Cerebellum (tissue), 5 donors: Measurements from ENCODE around the gene SLC19A1.

GRCh38 chr21:45430859-45431462 is 26.0 kb downstream of the COL18A1 start:
- PRO-cap, 3 experiments = no peak in any of the 3 experiments
- RAMPAGE, long total RNA = no peak

DNA sequence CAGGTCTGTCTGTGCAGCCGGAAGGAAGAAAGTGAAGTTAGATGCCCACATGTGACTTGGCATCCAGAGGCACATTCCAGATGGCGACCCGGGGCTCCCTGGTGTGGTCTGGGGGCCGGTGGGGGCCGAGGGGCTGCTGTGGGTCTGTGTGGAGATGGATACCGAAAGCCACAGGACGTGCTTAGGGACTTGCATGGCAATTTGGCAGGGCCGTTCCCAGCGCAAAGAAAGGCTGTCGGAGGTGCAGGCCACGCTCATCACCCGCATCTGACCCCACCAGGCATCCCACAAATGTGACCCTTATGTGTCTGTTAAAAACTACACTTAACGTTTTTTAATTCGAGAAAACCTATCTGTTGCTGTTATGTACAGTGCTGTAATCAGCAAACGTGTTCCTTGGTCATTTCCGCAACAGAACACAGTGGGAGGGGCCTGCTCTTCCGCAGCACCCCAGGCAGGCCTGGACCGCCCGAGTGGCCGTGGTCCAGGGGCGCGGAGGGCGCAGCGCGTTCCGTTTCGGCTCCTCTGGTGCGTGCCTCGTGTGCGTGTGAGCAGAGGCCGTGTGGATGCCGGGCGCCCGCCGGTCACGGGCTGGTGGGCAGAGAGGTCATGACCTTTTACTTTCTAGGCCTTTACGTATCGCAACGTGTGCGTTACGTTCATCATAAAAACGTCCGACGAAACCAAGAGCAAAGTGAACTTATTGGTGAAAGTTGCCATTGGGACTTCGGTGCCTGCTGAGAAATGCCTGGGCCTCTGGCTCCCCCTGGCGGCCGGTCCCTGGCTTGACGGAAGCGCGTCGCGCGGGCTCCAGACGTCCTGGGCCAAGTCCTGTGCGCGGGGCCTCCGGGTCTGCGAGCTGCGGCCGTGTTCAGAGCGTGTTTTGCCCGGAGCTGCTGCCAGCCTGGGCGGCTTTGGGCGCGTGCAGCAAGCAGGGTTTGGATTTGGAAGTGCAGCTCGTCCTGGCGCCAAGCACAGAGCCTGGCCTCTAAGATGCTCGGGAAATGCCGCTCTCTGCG is 34.1 kb downstream of the COL18A1 start:
- PRO-cap, 3 experiments = peak in 2 of 3 experiments; most common plus-strand start position 480 of the sequence (in 2)
- RAMPAGE, long total RNA = no peak

- PRO-cap, 3 experiments = no peak in any of the 3 experiments
- RAMPAGE, long total RNA = no peak
Measured at GRCh38 chr21:45477961-45478931, 64.0 kb downstream of the SLC19A1 start.

GRCh38 chr21:45533476-45533757 is 8.8 kb downstream of the SLC19A1 start:
- PRO-cap, 3 experiments = no peak in any of the 3 experiments
- RAMPAGE, long total RNA = no peak

DNA sequence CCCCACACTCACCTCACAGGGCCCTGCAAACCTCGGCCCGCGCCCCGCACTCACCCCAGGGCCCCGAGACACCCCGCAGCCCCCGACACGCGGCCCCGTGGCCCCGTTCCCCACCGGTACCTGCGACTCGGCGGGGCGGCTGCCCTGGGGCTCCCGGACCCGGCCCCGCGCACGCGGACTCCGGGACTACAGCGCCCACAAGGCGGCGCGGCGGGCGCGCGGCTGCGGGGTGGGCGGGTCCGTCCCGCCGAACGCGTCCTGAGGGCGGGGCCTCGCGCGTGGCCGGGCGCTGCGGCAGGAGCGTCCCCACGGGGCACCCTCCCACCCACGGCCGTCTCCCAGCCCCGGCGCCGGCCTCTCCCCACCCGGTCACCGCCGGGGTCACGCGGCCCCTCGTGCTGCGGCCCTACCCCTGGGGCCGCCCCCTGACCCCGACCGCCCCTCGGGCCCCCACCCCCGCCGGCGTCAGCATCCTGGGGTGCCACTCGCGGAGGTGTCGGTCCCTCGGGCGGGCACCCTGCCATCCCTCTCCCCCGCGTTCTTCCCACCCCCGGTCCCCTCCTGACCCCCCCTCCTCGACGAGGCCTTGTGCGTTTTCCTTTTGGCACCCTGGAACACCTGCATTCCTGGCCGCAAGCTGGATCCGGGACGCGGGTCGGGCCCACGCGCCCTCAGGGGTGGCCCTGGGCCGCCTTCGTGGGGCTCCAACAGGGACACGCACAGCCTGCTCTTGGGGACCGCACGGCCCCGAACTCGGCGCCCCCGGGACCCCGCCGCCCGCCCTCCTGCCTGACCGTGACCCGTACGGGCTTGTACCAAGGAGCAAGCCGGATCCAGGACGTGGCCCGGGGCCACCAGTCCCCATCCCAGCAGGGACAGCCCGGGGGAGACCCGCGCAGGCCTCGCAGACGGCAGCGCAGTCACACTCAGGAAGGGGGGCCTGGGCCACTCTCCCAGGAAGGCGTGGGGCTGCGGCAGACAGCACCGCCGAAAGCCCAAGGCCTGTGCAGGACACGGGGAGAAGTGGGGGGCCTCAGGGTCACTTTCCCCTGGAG is at the start of gene SLC19A1:
TSS of gene SLC19A1 (minus strand) at position 193 of the 1,055 bp plus-strand sequence.
- PRO-cap, 3 experiments = peak in 3 of 3 experiments; most common plus-strand start position 256 of the sequence (in 2); most common minus-strand start position 182 of the sequence (in 3)
- RAMPAGE, long total RNA = no peak

GRCh38 chr21:45590080-45591413 is 48.3 kb upstream of the SLC19A1 start:
- PRO-cap, 3 experiments = peak in 2 of 3 experiments; most common plus-strand start chr21:45590751 (in 1); most common minus-strand start chr21:45590578 (in 2)
- RAMPAGE, long total RNA = no peak

DNA sequence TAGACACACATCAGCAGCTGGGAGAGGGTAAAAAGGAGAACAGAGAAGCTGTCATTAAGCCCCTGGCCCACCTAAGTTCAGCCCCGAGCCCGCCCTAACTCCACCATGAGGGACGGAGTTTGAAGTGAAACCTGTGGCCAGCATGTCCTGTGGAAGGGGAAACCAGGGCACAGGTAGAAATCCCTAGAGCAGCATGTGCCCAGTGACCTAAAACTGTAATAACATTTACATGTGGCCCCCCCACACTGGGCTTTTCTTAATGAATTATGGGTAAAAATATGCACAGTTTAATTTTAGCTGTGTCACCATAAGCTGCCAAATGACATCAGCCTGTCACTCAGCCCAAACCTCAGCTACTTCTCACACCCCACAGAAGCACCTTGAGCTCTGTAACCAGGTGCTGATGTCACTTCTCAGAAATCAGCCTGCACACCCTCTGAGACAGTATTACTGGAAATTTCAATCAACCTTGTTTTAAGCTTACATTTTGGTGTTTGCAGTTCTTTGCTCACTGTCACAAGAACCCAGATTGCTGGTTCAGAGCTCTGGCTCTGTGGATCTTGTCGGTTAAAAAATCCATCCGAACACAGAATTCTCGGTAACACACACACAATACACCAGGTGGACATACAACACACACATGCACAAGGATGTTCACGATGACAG is 50.0 kb upstream of the SLC19A1 start:
- PRO-cap, 3 experiments = no peak in any of the 3 experiments
- RAMPAGE, long total RNA = no peak

DNA sequence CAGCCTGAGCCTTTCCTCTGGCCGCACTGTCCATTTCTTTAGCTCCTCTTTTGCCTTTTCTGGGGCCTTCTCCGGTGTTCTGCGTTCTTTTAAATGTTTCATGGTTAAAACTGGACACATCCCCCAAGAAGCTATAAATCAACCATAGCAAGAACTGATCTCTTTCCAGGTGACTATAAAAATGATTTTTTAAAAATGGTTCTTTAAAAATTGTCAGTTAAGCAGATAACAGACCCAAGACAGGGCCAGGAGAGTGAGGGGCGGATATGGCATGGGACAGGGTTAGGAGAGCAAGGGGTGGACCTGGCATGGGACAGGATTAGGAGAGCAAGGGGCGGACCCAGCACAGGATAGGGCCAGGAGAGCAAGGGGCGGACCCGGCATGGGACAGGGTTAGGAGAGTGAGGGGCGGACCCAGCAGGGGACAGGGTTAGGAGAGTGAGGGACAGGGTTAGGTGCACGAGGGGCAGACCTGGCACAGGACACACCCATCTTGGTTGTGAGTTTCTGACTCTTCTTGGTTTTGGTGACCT is 159.2 kb upstream of the COL6A1 start:
- PRO-cap, 3 experiments = no peak in any of the 3 experiments
- RAMPAGE, long total RNA = no peak

GRCh38 chr21:45973542-45974680 is 7.7 kb upstream of the COL6A1 start:
- PRO-cap, 3 experiments = peak in 1 of 3 experiments; most common plus-strand start chr21:45973863 (in 1); most common minus-strand start chr21:45973722 (in 1)
- RAMPAGE, long total RNA = no peak

- PRO-cap, 3 experiments = peak in 1 of 3 experiments; most common plus-strand start chr21:45982301 (in 1); most common minus-strand start chr21:45982985 (in 1)
- RAMPAGE, long total RNA = no peak
Measured at GRCh38 chr21:45982006-45983192, 829 bp downstream of the COL6A1 start.

DNA sequence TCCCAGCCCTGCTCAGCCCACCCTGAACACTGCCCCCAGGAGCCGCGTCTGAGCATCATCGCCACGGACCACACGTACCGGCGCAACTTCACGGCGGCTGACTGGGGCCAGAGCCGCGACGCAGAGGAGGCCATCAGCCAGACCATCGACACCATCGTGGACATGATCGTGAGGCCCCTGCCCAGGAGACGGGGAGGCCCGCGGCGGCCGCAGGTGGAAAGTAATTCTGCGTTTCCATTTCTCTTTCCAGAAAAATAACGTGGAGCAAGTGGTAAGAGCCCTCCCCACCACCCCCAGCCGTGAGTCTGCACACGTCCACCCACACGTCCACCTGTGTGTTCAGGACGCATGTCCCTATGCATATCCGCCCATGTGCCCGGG is 5.3 kb downstream of the COL6A1 start:
- PRO-cap, 3 experiments = no peak in any of the 3 experiments
- RAMPAGE, long total RNA = no peak

GRCh38 chr21:46036133-46037062 is 54.8 kb downstream of the COL6A1 start:
- PRO-cap, 3 experiments = no peak in any of the 3 experiments
- RAMPAGE, long total RNA = no peak

DNA sequence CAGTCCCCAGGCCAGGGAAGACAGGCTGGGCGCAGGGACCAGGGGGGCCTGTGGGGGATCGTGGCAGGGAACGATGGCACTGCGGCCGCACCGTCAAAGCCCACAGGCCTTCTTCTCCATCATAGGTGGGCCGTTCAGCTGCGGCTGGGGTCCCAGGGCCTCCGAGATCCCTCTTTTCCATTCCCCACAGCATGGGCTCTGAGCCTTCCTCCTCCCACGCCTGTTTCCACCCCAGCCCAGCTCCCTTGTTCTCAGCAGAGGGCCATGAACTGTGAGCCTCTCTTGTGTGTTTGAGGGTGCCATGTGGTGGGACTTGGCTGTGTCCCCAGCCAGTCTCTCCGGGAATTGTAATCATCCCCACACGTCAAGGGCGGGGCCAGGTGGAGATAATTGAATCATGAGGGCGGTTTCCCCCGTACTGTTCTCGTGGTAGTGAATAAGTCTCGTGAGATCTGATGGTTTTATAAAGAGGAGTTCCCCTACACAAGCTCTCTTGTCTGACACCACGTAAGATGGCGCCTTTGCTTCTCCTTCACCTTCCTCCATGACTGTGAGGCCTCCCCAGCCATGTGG is 57.3 kb upstream of the COL6A2 start:
- PRO-cap, 3 experiments = no peak in any of the 3 experiments
- RAMPAGE, long total RNA = no peak

DNA sequence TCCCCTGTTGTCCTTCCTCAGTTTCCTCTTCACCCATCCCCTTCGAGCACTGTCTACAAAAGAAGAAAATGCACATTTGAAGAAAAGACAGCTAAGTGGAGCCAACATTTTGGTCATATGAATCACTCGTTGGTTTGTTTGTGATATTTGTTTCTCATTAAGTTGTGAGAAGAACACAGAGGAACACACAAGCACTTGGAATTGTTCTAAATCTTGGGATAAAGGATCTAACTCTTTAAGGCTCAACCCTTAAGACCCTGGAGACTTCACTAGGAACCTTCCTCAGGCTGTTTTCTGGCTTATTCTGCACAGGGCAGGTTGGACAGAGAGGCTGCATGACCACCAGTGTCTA is 35.4 kb upstream of the COL6A2 start:
- PRO-cap, 3 experiments = no peak in any of the 3 experiments
- RAMPAGE, long total RNA = no peak

DNA sequence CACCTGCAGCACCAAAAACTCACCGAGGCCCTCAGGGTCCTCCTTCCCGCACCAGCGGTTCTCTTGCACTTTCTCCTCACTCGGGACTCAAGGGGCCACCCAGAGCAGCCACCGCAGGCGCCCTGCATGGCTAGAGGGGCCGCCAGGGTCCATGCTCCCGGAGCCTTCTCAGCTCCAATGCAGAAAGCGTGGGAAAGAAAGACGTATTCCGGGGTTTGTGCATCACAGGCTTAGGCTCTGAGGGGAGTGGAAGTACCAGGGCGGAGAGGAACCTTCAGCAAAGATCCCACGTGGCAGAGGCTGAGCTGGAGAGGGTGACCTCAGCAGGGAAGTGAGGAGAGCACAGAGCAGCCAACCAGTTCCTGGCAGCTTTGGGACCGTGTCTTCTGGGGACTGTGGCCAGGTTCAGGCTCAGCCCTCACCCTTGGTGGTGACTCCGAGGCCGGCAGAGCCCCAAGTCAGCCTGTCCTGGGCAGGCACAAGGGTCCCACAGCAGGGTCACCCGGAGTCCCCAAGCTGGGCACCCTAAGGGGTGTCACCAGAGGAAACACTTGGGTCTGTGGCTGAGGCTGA is 19.4 kb upstream of the COL6A2 start:
- PRO-cap, 3 experiments = no peak in any of the 3 experiments
- RAMPAGE, long total RNA = no peak

GRCh38 chr21:46132100-46132837 is 23.1 kb downstream of the FTCD start:
- PRO-cap, 3 experiments = no peak in any of the 3 experiments
- RAMPAGE, long total RNA = no peak

- PRO-cap, 3 experiments = no peak in any of the 3 experiments
- RAMPAGE, long total RNA = no peak
Measured at GRCh38 chr21:46156214-46156656, 856 bp upstream of the FTCD start.

DNA sequence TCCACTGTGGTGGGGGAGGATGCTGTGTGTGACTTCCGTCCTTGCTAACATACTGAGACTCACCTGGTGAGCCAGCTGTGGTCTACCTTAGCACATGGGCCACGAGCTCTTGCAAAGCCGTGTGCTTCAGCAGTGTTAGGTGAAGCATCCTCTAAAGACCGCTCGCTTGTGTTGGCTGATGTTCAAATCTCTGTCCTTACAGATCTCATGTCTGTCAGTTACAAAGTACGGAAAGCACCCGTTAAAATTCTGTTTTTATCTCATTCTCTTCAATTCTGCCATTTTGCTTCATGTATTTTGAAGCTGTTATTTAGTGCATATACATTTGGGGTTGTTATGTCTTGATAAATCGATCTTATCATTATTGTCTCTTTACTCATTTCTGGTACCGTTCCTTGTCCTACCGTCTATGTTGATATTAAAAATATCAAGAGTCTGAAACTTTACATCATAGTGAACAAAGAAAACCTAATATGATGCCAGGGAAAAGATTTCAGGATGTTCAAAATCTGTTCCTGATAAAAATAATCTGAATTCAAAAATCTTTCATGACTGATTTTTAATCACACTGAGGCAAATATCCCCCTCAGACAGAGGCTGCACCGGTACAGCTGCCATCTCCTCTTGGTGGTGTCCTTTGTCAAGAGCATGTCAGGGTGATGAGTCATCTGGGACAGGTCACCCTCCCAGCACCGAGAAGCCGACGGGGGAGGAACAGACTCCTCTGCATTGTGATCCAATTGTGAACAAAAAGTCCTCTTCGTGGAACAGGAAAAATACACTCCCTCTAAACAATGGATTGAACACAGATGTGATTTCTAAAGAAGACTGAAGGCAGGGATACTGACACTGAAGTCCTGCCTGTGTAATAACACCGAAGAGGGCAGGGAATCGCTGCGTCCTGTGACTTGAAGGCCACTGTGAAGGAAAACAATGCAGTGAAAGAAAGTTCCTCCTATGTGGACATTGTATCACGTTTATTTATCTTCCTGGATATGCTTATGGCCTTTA is 4.0 kb upstream of the SPATC1L start:
- PRO-cap, 3 experiments = peak in 1 of 3 experiments; most common plus-strand start position 821 of the sequence (in 1); most common minus-strand start position 639 of the sequence (in 1)
- RAMPAGE, long total RNA = no peak

- PRO-cap, 3 experiments = no peak in any of the 3 experiments
- RAMPAGE, long total RNA = no peak
Measured at GRCh38 chr21:46234746-46235862, 6.5 kb upstream of the LSS start.

- PRO-cap, 3 experiments = no peak in any of the 3 experiments
- RAMPAGE, long total RNA = no peak
Measured at GRCh38 chr21:46249976-46251124, 21.8 kb upstream of the LSS start.